Cardiac ventricle fibroblast (primary cell): Measurements from ENCODE around the gene TTC26.

GRCh38 chr7:138979438-138980435 is 1.5 kb downstream of the KIAA1549 start:
- RAMPAGE, long total RNA, result no peak

DNA sequence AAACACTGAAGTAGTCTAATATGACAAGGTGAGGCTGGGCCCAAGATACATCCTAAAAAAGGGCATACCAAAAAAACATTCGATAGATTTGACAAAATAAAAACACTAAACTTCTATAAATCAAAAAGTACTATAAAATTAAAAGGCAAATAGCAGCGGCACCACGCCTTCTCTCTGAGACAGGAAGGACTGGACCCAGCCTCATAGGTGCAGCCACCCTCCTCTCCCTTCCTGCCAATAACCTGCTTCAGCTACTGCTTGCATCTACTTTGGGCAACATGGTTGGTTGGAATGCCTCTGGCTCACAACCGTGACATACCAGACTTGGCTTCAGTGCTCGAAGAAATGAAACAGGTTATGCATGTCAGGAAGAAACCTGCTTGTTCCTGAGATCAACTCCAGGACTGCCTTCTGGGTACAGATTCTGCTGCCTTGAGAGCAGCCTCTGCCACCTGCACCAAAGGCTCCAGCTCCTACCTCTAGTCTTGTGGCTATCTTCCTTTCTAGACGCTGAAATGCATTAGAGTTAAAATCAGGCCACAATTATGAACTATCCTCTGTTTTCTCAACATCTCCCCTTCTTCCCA is 2.1 kb downstream of the ZC3HAV1L start:
- RAMPAGE, long total RNA, result no peak

DNA sequence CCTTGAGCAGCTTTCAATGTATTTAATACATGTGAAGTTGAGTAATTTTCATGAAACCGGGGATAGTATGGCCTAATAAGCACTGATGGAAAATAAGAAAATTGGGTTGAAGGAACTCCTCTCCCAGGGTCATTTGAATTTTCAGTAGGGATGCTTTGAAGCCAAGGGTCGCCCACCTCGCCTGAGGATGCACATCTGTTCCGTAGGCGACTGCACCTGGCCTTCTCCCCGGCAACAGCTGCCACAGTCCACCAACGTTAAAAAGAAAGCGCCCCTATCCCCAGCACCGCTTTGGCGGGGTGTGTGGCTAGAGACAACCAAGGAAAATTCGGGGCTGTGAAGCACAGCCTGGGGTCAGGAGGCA is 1.1 kb downstream of the ZC3HAV1L start:
- RAMPAGE, long total RNA, result no peak

DNA sequence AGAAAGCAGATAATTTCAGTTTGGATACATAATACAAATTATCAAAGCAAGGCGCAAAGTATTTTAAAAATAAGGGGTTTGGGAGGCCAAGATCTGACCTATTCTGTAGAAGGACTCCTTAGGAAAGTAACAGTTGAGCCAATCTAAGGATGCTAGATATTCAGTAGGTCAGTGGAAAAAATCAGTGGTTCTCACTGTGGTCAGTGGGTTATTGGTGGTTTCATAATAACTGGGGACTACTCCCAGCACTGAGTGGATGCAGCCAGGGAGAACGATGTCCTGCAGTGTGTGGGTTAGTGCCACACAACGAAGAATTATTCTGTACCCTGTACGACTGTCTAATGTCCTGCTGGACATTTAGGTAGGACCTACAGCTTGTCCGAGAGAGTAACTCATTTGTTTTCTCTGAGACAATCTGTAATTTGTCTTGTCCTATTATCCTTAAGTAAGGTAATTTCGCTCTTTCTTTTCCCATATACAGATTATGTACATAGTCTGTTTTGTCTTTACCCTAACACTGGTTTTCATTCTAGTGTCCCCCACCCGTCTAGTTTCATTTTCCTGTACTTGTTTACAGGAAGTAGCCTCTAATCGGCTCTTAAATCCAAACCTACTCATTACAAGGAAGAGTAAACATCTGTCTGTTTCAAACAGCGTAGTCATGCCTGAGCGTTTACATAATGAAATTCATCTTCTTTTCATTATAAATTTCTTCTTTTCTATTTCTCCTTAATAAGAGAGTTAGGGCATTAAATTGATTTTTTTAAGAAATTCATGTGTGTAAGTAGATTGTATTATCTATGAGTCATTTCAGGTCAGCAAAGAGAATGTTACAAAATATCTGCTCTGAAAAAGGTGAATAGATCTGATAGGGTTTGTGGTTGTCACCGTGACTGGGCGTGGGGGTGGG is 8.1 kb upstream of the ZC3HAV1L start:
- RAMPAGE, long total RNA, result no peak

DNA sequence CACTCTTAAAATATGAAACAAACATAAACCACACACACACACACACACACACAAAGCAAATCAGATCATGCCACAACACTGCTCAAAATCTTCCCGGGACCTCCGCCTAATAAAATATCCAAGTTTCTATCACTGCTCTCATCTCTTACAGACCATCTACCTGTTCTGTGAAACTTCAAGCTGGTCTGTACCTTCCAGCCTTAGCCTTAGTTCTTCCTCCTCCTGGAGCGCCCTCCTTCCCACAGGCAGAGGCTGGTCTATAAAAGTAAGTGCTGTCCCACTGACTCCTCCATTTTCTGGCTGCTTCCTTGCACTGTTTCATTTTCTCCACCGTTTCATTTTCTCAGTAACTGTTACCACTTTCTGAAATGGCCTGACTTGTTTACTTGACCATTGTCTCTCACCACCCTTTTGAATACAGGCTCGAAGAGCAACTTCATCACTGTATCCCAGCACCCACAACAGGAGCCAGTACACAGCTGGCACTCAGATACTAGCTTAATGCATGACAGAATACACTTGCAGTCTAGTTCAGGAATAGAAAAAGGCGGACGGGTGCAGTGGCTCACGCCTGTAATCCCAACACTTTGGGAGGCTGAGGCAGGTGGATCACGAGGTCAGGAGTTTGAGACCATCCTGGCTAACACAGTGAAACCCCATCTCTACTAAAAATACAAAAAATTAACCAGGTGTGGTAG is 26.5 kb upstream of the ZC3HAV1L start:
- RAMPAGE, long total RNA, result no peak

GRCh38 chr7:139068335-139068896 is 32.6 kb upstream of the ZC3HAV1L start:
- RAMPAGE, long total RNA, result no peak

- RAMPAGE, long total RNA, result no peak
Measured at GRCh38 chr7:139094477-139094979, 15.0 kb downstream of the ZC3HAV1 start.

GRCh38 chr7:139133559-139134223 is at the start of gene TTC26:
Gene TTC26, plus strand, starts transcription at chr7:139133778.
- RAMPAGE, long total RNA, result no peak

- RAMPAGE, long total RNA, result no peak
Measured at GRCh38 chr7:139232191-139232490, 1.1 kb downstream of the UBN2 start.

DNA sequence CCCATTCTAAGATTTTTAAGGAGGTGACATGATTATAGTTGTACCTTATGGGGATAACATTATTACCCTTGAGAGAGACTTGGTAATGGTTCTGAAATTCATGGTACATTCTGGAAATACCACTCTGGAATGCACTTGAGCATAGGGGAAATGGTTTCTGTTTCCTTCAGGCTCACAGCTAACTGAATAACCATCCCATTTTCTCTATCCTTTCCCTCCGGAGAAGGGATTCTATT is 1.5 kb downstream of the FMC1 start:
- RAMPAGE, long total RNA, result no peak

GRCh38 chr7:139594598-139595288 is 71.3 kb downstream of the CLEC2L start:
- RAMPAGE, long total RNA, result no peak

DNA sequence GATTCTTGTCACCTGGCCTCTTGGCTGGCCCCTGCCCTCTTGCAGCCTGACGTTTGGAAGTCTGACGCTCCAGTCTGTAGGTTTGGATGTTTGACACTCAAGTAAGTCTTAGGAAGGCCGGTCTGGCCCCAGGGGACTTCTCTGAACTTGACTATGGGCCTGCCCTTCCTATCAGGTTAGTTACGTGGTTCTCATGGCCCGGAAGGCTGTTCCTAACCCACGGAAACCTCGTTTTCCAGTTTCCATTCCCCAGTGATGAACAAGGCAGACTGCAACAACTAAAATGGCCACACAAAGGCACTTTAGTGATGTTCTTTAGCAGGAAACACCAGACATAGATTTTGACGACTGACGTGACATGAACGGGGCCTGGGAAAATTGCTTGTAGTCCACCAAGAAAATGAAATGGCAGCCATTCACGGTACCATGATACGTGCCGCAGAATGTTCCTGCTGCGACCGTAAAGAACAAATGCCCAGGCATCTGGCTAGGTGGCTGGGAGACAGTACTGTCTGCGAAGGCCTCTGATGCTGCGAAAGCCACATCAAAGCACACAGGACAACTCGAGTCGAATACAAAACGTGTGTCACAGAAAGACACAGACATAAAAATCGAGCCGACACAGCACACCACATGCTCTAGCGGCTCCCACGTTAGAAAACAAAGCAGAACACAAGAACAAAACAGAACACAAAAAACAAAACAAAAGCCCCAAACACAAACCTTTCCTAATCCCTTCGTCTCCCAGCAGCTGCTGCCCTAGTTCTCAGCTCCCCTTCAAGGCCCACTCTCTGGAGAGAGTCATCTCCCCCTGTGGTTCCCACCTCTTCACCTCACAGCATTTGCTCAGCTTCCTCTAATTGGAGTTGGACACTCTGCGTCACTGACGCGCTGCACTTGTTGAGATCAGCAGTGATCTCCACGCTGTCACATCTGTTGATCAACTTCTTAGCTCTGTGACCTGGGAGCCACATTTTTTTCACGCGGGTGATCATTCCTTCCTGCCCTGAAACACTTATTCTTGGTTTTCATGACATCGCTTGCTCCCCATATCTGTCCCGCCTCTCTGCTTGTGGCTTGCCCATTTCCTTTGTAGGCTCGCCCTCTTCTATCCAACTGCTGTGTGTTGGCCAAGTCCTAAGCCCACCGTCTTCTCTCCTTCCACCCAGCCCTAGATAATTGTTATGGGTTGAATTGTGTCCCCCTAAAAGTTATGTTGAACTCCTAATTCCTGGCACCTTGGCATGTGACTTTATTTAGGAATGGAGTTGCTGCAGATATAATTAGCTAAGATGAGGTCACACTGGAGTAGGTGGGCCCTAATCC is 112.2 kb downstream of the CLEC2L start:
- RAMPAGE, long total RNA, result no peak

GRCh38 chr7:139658407-139658922 is 119.3 kb downstream of the HIPK2 start:
- RAMPAGE, long total RNA, result no peak

DNA sequence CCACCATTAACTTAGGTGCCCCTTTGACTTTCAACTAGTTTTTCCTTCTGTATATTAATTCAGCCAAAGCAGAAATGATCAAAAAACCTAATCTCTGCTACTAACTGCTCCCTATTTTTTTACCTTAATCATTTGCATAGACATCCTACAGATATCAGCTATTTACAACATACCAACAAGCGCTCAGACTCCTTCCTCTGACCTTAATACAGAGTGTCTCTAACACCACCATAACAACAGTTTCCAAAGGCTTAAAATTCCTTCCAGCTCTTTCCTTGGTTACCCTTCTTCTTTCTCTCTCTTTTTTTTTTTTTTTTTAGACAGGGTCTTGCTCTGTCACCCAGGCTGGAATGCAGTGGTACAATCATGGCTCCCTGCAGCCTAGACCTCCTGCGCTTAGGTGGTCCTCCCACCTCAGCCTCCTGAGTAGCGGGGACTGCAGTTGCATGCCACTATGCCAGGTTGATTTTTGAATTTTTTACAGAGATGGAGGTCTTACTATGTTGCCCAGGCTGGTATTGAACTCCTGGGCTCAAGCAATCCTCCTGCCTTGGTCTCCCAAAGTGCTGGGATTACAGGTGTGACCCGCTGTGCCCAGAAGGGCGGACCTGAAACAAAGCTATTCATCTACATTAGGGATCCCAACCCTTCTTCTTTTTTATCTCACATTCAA is 112.9 kb downstream of the HIPK2 start:
- RAMPAGE, long total RNA, result no peak

- RAMPAGE, long total RNA, result no peak
Measured at GRCh38 chr7:139696555-139696916, 81.3 kb downstream of the HIPK2 start.

GRCh38 chr7:139704015-139704731 is 73.6 kb downstream of the HIPK2 start:
- RAMPAGE, long total RNA, result no peak

DNA sequence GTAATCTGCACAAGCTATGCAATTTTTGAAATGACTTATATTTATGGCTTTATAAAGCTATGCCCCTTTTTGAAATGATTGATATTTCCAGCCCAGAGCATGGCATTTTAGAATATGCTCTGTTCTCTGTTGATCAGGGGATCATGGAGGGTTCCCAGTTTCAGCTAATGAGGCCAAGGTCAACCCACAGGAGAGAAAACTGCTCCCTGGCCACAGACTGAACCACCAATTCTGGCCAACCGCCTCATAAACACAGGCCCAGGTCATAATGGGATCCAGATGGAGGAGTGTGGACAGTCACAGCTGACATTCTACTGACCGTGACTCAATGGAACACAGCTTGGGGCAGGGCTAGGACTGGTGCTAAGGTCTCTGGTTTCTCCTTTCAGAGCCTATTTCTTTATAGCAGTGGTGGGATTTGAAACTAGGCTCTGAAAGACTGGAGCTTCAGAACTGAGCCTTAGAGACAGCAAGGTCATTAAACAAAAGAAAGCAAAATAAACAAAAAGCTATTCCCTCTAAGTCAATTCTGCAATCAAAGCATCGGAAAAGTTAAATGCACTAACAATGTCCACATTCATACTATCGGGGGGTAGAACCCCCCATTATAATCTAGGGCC is 68.3 kb downstream of the HIPK2 start:
- RAMPAGE, long total RNA, result no peak

GRCh38 chr7:139734645-139734955 is 43.2 kb downstream of the HIPK2 start:
- RAMPAGE, long total RNA, result no peak

DNA sequence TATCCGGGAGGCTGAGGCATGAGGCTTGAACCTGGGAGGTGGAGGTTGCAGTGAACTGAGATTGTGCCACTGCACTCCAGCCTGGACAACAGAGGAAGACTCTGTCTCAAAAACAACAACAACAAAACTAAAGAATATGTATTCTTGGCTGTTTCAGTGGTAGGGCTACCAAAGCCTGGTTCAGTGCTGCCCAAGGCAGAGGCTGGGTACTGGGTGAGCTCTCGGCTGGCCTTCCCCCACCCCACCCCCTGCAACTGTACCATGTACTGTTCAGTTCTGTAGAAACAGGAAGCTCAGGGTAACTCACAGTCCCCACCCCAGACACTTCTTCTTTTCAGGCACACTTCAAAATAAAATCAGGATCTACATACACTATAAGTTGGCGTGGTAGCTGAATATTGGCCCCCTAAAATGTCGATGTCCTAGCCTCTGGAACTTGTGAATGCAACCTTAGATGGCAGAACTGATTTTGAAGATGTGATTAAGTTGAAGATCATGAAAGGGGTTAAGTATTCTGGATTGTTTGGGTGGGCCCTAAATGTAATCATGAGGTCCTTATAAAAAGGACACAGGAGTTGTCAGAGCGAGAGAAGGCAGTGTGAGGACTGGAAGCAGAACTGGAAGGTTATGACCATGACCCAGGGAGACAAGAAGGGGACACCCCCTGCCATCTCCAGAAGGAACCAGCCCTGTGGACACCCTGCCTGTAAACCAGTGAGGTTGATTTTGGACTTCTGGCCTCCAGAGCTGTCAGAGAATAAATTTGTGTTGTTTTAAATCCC is 31.2 kb downstream of the TBXAS1 start:
- RAMPAGE, long total RNA, result no peak

DNA sequence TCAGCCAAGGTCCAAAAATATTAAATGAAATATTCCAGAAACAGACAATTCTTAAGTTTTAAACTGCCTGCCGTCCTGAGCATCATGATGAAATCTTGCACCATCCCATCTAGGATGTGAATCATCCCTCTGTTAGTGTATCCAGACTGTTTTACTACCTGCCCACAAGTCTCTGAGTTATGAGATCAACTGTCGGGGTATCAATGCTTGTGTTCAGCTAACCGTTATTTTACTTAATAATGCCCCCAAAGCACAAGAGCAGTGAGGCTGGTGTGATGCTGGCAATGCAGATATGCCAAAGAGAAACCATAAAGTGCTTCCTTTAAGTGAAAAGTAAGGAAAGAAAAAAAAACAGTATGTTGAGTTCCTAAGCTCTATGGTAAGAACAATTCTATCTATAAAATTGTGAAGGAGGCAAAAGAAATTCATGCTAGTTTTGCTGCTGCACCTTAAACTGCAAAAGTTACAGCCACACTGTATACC is 11.2 kb downstream of the KDM7A start:
- RAMPAGE, long total RNA, result no peak